Measurements from ENCODE around the genes LSM4 and BORCS8.

DNA sequence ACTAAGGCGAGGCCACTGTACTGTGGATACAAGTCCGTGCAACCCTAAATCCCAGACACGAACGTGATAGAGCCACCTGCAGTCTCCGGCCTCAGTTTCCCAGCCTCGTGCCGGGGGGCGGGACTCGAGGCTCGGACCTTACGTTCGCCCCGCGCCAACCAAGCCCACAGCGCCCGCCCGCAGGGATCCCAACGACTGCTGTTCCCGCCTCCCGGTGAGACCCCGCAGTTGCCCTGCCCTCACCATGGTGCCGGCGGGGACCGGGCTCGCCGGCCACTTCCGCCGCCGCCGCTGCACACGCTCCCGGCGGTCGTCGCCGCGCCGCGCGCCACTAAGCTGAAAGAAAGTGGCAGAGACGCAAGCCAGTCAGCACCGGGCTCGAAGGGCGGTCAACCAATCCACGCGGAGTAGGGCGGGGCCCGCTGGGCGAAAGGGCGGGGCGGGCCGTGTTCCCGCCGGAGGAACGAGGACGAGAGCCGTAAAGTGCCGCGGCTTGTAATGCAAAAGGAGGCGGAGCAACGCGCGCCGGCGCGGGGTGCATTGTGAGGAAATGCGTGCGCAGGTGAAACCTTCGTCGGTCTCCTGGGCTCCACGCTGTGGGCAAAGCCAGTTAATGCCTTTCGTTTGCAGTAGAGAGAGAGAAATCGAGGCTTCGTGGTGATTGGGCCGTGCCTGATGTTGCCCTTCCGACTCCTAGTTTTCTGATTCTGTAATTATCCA is at the start of gene LSM4:
Gene LSM4 (minus strand): TSS at position 302 of the 720 bp plus-strand sequence.
- PRO-cap: bidirectional peak, plus-strand start at position 543 of the sequence, minus-strand start at position 299 of the sequence
- RAMPAGE, long total RNA, 4 experiments: start-site peak on the minus strand in 3 of 4 experiments, centred at positions 295 to 311 of the sequence, 282 to 364 reads per replicate

DNA sequence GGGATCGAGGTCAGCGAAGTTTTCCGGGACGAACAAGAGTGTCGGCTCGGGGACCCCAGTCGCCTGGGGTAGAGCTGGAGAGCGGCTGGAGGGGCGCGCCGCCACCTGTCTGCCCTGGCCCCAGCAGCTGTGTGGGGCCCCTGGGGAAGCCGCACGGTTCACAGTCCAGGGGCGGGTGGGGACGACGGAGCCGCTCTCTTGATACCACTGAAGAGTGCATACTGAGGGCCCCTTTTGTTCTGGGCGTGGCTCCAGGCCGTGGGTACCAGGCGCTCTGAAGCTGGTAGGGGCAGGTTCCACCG is 869 bp downstream of the SSBP4 start:
- PRO-cap: no peak
- RAMPAGE, long total RNA, 4 experiments: no peak in any of the 4 experiments

DNA sequence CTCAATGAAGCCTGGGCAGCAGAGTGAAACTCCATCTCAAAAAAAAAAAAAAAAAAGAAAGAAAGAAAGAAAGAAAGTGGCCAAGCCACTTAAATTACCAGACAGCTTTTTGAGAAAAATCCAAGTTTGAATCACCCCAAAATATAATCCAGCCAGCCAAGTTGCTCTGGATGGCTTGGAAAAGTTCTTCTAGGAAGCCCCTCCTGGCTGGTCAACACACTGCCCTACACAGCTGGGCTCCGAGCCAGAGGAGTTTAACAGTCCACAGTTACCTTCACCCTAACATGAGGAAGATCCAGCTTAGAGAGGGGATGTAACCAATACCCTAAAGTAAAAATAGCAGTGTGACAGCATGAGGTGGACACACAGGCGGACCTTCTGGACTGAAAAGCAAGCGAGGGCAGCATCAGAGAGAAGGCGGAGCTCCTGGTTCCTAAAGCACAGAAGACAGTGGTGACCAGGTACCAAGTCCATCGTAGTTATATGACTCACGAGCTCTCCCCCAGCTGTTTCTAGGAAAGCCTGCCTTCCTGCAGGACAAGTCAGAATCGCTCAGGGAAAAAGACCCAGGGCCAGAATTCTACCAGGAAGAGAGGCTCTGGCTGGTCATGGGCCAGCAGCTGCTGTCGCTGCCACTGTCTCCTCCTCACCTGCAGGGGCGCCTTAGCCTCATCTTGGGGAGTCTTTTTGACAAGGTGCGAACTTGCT is 1.9 kb downstream of the ELL start:
- PRO-cap: bidirectional peak, plus-strand start at position 545 of the sequence, minus-strand start at position 385 of the sequence
- RAMPAGE, long total RNA, 4 experiments: no peak in any of the 4 experiments

GRCh38 chr19:18596591-18597057 is 8.0 kb downstream of the REX1BD start:
- PRO-cap: no peak
- RAMPAGE, long total RNA, 4 experiments: no peak in any of the 4 experiments

GRCh38 chr19:18637906-18638226 is 1.0 kb downstream of the KLHL26 start:
- PRO-cap: no peak
- RAMPAGE, long total RNA, 4 experiments: no peak in any of the 4 experiments

DNA sequence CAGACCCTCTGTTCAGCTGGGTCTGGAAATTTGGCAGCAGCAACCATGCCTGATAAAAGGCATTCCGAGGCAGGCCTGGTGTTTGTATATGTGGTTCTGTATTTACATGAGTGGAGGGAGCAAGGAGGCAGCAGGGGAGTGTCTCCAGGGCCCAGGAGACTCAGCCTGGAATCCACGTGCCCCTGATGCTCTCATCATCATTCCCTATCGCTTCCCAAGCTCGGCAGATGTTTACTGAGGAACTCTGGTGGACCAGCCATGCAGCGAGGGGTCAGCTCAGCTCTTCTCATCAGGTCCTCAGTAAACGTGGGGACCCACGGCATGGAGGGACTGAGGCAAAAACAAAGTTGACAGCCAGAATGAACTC is 49.9 kb downstream of the CRTC1 start:
- PRO-cap: no peak
- RAMPAGE, long total RNA, 4 experiments: no peak in any of the 4 experiments

GRCh38 chr19:18761479-18762384 is 29.4 kb downstream of the COMP start:
- PRO-cap: no peak
- RAMPAGE, long total RNA, 4 experiments: no peak in any of the 4 experiments

DNA sequence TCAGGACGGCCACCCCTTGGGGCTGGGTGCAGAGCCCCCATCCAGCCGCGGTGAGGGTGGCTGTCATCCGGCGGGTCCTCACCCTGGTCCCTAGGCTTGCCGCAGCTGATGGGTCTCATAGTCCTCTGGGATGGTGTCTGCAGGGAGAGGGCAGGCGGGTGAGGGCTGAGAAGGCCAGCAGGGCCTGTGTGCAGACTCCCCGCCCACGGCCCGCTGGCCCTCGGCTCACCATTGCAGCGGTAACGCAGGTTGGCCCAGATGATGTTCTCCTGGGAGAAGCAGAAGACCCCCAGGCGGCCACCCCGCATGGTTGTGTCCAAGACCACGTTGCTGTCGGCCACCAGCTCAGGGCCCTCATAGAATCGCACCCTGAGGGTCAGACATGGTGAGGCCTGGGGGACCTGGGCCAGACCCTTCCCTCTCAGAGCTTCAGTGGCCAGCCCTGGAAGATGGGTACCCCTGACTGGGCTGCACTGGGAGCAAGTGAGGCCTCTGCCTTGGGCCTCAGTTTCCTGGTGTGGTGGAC is 8.2 kb downstream of the COMP start:
- PRO-cap: no peak
- RAMPAGE, long total RNA, 4 experiments: no peak in any of the 4 experiments

DNA sequence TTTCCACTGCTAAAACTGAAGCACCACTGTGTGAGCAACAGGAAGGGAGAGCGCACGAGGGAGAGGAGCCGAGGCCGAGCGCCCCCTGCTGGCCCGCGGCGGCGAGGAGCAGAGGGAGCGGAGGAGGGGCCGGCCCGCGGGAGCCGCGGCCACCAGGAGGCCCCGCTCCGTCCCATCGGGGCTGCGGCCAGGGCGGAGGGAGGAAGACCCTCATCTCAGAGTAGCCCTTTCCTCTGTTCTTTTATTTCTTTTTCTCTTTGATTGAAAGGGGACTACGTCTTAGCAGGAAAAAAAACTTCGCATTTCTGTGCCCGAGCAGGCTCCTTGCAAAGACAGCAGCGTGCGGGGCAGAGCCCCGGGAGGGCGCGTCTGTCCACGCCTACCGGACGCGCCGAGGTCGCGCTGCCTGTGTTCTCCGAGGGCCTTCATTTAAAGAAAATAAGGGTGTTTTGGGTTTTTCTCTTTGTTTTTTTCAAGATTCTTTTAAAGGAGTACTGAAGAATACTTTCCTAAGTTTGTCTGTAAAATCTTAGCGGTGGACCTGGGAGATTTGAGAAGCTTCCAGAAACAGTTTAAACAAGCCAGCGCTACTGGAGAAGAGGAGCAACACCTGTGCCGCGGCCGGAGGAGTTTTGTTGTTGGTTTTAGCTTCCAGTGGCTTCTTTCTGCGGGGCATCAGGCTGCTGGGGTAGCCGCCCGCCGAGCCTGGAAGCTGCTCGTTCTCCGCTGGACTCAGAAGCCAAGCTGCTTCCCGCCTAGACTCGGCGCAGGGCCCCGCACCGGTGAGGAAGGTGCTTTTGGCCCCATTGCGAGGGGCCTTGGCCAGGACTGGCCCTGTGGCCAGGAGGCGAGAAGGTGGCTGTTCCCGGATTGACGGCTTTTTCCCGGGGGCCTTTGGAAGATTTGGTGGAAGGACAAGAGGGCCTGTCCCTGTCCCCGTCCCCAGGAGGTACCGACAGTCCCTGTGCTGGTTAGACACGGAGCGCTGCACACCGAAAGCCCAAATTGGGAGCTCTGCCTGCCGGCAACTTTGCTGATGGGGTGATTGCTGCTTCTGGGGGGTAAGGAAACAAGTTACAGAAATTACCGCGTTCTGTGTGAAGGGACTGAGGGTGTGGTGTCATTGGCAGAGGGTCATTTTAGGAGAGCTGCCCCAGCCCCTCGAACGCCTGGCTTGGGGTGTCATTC is 29.0 kb downstream of the CERS1 start:
- PRO-cap: no peak
- RAMPAGE, long total RNA, 4 experiments: start-site peak on the plus strand in 1 of 4 experiments, centred at position 611 of the sequence, 118 reads per replicate

DNA sequence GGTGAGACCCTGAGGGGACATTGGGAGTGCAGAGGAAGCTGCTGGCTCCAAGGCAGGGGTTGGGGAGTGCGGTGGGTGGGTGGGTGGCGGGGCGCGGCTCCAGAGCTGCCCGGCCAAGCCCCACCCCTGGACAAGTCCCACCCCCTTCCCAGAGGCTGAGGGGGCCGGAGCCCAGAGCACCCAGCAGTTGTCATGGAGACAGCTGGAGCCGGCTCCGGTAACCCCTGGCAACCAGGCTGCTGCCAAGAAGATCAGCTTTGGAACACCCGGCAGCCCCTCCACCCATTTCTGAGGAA is 1.8 kb downstream of the CERS1 start:
- PRO-cap: no peak
- RAMPAGE, long total RNA, 4 experiments: no peak in any of the 4 experiments

- PRO-cap: no peak
- RAMPAGE, long total RNA, 4 experiments: no peak in any of the 4 experiments
Measured at GRCh38 chr19:18946636-18947463, 5.8 kb upstream of the HOMER3 start.

DNA sequence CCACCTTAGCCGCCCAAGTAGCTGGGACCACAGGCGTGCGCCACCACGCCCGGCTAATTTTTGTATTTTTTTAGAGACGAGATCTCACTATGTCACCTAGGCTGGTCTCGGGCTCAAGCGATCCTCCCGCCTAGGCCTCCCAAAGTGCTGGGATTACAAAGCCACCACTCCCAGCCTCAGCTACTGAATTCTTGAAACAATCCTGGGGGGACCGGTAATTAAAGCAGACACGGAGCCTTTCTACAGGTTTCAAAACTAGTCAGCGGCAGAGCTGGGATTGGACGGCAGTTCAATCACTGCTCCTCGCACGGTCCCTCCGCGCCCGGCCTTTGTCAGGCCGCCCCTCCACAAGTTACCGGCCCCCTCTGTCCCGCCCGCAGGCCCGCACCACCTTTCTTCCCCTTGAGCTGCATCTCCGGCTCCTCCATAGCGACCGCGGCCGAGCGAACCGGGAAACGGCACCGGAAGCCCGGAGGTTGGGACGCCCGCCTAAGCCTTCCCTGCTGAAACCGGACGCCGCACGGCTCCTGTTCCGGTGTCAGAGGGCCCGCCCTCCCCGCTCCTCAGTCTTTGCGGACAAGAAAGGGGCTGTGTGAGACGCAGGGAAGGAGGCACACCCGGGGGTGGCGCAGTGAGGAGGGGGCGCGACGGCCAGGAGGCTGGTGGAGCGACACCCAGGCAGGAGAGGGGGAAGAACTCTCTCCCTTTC is at the start of gene BORCS8:
Gene BORCS8 (minus strand): TSS at position 463 of the 709 bp plus-strand sequence.
- PRO-cap: bidirectional peak, plus-strand start at position 579 of the sequence, minus-strand start at position 441 of the sequence
- RAMPAGE, long total RNA, 4 experiments: start-site peak on the minus strand in 4 of 4 experiments, centred at positions 443 to 449 of the sequence, 56 to 279 reads per replicate

GRCh38 chr19:19296893-19297718 is 23.2 kb downstream of the SUGP1 start:
- PRO-cap: no peak
- RAMPAGE, long total RNA, 4 experiments: no peak in any of the 4 experiments

DNA sequence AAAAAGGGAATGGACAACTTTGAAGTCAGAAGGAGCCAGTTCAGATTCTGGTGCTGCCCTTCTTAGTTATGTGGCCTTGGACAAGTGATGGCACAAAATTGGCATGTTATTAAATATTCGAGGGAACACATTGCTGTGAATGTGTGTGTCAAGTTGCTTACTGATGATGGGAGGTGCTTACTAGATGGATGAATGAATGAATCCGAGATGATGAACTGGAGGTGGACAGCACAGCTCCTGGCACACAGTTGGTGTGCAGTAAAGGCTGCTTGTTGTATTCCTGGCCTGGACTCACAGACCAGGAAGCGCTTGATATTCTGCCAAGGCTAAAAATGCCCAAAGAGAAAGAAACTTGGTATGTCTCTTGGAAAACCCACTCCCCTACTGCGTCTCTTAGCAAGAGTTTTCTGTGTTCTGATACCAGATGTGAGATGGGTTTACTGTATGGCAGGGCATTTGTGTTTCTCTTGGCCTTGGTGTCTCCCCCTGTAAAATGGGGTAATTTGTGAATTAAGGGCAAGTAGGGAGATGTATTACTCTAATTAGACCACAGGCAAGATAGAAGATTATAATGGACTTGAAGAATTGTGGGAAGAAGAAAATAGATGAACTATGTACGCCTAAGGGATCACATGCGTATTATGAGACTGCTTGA is 15.2 kb upstream of the GATAD2A start:
- PRO-cap: no peak
- RAMPAGE, long total RNA, 4 experiments: start-site peak on the plus strand in 1 of 4 experiments, centred at position 209 of the sequence, 15 reads per replicate

- PRO-cap: no peak
- RAMPAGE, long total RNA, 4 experiments: no peak in any of the 4 experiments
Measured at GRCh38 chr19:19409622-19409983, 4.1 kb downstream of the GATAD2A start.

DNA sequence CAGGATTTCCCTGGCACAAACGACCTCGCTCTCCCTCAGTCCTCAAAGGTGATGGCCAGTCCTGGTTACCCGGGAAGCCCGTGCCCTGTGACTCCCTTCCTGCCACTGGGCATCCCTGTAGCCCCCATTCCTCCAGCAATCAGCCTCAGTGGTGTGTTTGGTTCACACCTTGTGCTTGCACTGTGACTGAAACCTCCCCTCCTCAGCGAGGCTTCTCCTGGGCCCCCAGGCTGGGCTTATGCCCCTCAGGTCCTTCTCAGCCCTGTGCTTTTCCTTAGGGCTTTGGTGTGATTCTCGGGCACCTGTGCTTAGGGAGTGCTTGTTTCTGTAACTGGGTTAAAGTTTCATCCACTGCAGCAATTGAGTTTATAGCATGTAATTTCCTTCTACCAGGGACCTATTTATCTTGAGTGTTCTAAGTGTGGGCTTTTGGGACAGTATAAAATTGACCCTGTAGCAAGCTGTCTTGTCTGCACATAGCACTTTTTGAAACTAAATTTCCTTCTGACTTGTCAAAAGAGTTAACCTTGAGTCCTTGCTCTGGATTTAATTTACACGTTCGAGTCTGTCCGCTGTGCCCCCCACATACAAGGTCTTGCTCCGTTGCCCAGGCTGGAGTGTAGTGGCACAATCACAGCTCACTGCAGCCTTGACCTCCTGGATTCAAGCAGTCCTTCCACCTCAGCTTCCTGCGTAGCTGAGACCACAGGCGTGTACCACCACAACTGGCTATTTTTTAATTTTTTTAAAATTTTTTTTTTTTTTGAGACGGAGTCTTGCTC is 47.6 kb downstream of the GATAD2A start:
- PRO-cap: no peak
- RAMPAGE, long total RNA, 4 experiments: no peak in any of the 4 experiments

DNA sequence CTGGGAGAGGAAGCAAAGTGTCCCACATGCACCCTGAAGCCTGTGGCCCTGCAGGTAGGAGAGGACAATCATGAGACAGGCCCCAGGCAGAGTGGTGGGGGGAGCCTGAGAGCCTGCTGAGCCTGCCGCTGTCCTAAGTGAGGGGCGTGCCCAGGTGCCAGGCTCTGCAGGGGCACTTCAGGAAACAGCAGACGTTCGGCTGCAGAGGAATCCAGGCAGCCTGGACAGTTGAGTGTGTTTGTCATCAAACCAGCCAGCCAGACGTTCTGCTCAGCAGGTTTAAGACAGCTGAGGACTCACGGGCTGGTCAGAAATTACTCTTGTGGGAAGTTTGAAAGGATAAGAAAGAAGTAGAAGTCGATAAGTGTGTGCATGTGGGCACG is 12.1 kb downstream of the TSSK6 start:
- PRO-cap: no peak
- RAMPAGE, long total RNA, 4 experiments: no peak in any of the 4 experiments

DNA sequence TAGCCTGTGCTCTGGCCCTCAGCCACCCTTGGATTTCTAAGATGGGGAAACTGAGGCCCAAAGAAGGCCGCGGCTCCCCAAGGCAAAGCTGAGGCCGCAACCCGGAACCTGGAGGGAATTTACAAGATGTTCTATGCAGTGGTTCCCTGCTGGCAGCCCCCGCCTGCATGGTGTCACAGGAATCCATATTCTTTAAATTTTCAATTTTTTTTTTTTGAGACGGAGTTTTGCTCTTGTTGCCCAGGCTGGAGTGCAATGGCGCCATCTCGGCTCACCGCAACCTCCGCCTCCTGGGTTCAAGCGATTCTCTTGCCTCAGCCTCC is 525 bp downstream of the NDUFA13 start:
- PRO-cap: no peak
- RAMPAGE, long total RNA, 4 experiments: no peak in any of the 4 experiments

DNA sequence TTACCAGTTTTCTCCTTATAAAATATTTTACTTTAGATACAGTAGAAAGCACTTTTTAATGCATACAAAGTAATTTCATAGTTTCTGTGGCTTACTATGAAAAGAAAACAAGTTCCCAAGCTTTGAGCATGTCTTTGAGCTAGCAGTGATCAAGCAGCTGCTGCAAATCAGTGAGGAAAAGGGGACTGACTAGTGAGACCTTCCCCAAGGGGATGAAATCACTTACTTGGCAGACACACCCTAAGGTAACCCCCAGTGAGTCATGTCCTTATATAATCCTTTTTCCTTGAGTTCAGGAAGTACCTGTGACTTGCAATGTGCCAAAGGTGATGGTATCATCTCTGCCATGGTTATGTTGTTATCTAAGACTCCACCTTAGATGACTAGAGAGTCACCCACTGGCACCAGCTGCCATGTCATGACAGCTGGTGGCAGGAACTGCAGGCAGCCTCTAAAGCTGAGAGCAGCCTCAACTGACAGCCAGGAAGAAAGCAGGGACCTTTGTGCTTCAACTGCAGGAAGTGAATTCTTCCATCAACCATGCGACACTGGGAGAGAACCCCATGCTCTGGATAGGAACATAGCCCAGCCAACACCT is 12.5 kb downstream of the PBX4 start:
- PRO-cap: bidirectional peak, plus-strand start at position 548 of the sequence, minus-strand start at position 187 of the sequence
- RAMPAGE, long total RNA, 4 experiments: no peak in any of the 4 experiments

DNA sequence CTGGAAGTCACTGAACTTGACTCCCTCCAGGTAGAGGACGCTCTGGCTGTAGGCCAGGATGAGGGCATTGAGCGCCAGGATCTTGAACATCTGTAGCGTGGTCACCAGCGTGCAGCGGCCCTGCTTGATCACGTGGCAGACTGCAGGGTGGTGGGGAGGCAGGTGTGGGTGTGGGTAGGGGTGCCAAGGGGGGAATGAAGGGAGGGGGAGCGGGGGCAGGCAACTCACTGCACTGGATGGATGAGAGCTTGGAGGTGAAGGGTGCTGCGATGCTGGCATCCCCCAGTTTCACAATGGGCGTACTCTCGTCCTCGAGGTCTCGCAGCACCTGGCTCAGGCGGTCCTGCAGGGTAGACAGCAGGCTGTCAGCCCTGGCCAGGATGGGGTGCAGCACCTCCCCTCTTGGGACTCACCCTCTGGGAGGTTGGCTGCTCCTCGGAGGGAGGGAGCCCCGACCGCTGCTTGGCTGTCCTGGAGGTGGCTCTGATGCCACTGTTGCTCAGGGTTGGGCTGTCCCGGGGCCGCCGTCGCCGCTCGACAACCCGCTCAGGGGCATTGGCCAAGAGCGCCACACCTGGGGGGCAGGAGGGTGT is 3.8 kb upstream of the GMIP start:
- PRO-cap: no peak
- RAMPAGE, long total RNA, 4 experiments: no peak in any of the 4 experiments

All from Peyer's patch (tissue), 4 donors.